Skeletal muscle cell (primary cell): ENCODE data around the gene GTF3C6.

DNA sequence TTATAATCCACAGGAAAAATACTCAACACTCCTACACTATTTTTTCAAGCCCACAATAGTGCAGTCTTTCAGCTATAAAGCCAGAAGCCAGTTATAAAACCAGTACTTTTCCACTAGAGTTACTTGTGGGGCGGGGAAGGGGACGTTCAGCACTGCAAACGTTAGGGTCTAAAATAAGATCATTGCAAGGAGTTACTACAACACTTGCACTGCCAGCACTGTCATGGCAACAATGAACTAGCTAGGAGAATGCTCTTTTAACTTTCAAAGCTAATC is 14.7 kb downstream of the SESN1 start:
- RRBS: no CpG with 5 or more reads among the region's 3 CpGs

DNA sequence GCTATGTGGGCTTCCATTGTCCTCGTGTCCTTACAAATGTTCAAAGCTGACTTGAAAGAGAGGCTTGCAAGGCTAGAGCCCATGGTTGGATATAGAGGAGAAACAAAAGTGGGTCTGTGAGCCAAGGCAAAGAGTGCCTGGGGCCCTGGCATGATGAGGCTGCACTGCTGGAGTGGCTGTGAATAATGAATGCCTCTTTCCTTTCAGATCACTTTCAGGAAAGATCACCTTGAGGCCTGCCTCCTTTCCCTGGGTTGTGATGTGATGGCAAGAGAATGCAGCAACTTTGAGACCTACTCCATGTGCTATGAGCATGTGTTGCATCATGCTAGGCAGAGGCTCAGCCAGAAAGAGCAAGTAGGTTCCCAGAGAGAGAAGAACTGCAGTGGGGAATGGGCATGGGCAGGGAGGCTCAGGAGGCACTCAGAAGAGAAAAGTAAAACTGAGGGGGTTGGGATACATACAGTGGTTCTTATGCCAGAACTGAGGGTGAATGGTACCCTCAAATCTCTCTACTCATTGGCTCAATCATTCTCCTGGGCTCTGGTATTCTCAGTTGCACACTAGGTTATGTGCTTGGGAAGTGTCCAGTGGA is 46.0 kb downstream of the CD164 start:
- RRBS: no CpG with 5 or more reads among the region's 1 CpG

DNA sequence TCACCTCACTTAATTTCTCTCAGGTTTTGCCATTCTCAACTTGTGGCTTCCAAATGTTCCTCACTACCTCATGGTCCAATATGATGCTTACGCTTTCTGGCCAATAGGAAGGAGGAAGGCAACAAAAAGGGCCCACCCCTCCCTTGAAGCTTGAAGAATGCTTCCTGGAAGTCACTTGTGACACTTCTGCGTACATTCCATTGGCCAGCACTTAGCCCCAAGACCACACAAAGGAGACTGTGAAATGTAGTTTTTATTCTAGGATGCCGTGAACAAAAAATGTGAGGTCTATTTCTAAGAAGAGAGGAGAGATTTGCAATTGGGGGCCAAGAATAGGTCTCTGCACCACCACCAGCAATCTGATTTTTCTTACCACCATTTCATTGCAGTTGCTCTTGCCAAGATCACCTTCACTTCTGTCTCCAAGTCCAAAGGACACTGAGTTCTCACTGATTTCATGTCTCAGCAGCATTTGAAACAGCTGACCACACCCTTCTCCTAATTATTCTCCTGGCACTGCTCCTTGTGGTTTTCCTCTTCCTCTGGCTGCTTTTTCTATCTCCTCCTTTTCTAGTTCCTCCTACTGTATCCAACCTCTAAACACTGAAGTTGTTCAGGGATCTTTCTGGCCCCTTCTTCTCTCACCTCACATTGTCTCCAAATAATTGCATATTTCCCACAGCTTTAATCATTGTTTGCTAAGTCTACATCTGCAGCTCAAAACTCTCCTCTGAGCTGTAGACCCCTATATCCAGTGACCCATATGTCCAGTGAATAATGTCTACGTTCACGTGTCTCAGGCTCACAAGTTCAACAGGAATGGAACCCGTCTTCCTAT is 30.6 kb downstream of the CD164 start:
- RRBS: no CpG with 5 or more reads among the region's 6 CpGs

DNA sequence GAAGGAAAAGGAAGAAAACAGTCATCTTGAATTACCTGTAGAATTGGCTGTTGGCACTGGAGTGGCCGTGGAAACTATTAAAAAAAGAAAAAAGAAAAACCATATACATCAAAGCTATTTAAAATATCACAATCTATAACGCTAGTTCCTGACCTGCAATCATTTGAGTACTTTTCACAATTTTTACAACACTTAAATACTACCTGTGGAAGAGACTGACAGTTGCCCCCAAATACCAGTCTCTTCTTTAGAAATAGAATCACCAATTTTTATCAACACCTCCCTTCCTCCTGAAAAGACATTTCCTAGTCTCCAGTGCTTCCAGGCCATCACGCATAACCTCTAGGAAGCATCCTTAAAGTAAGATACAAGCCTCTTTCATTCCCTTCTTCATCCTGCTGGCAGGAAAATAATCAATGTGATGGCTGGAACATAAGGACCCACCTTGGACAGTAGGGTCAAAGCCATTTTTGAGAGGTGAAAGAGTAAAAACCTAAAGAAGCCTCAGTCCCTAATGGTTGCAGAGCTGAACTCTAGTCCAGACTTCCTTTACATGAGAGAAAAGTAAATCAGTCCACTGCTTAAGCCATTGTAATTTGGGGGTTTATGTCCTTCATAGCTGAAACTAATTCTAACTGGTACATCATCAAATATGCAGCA is 6.1 kb downstream of the CD164 start:
- RRBS: no CpG with 5 or more reads among the region's 3 CpGs

GRCh38 chr6:110475277-110475643 is 1.2 kb downstream of the SLC22A16 start:
- RRBS: no CpG with 5 or more reads among the region's 6 CpGs

DNA sequence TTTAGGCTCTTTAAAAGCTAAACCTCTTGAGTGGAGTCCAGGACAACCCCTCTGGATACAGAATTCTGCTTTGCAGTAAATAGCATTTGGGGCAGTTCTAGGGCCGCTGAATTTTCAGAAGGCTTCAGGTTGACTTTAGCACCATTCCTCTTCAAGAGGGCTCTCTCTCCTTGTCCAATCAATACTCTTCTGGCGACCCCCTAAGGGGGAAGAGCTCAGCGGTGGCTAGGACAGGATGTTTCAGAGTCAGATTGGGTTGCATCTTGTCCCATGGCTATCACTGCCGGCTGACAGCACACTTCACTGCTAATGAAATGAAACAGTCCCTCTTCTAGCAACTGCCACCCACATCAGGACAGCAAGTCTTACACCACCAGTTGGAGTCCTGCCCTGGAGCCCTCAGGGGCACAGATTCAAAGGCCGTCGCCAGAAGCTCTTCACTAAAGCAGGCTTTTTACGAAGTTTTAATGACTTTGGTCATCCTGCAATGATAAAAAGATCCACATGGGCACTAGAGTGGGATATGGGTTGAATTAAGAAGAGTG is 65.9 kb upstream of the SLC22A16 start:
- RRBS: no CpG with 5 or more reads among the region's 7 CpGs

DNA sequence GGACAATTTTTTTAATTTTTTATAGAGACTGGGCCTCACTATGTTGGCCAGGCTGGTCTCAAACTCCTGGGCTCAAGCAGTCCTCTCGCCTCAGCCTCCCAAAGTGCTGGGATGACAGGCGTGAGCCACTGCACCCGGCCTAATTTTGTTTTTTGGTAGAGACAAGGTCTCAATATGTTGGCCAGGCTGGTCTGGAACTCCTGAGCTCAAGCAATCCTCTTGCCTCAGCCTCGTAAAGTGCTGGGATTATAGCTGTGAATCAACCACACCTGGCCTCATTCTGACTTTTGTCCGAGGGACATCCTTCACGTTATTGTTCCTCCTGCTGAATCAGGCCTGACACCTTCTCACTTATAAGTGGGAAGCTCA is 92.4 kb upstream of the SLC22A16 start:
- RRBS: no CpG with 5 or more reads among the region's 6 CpGs

GRCh38 chr6:110782033-110782520 is 33.2 kb downstream of the CDK19 start:
- RRBS: no CpG with 5 or more reads among the region's 1 CpG

- RRBS: no CpG with 5 or more reads among the region's 6 CpGs
These were observed 32.8 kb upstream of the GTF3C6 start for GRCh38 chr6:110925802-110926001.

GRCh38 chr6:110958313-110959379 is at the start of gene GTF3C6:
Gene GTF3C6 (plus strand): TSS chr6:110958706.
- RRBS: 4% methylated on average over 6 of the region's 71 CpGs

DNA sequence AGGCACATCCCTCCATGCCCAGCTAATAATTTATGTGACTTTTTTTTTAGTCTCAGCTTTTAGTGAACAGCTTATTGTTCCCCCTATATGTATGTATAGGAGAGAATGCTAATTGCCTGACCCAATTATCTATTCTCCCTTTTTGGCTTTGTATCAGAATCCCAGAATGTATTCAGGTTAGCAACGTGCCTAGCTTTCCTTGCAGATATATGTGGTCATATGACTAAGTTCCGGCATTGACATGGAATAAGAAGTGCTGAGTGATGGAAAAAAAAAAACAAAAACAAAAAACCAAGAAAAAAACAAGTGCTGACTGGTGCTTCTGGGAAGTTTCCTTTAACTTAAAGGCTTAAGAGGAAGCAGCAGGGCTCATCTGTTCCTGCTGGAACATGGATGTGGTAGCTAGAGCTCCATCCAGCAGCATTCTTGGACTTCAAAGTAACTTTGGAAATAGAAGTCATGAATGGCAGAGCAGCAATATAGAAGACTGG is 10.4 kb upstream of the RPF2 start:
- RRBS: no CpG with 5 or more reads among the region's 2 CpGs

DNA sequence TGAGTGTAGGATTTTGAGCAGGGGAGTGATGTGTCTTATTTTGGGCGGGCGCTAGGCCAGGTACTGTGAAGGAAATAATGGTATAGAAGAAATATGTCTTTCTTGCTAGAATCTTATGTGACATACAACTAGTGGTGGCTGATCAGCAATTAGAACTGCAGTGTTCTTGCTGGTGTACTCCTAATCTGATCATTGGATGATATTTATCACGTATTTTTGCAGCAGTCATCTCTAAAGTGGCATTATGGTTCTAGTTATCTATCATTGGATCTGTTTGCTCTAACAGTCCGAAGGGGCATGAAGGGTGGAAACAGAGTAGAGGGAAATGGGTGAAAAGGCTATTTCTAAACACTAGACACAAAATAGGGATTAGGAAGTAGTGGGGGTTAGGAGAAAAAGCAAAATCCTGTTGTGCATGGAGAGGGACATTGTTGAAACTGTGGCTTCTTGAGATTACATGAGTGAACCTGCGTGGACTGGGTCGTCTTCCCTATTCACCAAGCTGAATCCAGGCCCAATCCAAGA is 40.2 kb downstream of the SLC16A10 start:
- RRBS: no CpG with 5 or more reads among the region's 6 CpGs

DNA sequence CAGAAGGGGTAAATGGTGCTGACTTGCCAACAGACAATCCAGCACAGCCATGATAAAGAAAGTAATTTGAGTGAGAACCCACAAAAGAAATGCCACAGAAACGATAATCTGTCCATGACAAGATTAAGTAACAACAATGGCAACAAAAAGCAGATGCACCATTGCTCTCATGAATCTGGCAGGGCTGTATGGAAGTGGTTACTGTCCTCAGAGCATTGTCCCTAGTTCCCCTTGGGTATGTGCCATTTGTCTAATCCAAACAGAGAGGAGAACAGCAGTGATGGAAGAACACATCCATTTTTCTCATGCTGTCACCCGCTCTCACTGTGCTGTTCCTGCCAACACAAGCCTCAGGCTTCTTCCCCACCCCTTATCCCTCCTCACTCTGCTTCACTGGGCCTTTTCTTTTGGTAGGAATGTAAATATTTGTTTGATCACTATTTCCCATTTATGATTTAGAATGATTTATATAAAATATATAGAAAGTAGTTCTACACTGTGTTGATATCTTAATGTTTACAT is 65.8 kb downstream of the REV3L start:
- RRBS: no CpG with 5 or more reads among the region's 2 CpGs

GRCh38 chr6:111473193-111474334 is 9.5 kb downstream of the REV3L start:
- RRBS: no CpG with 5 or more reads among the region's 7 CpGs

GRCh38 chr6:111477331-111478009 is 5.5 kb downstream of the REV3L start:
- RRBS: no CpG with 5 or more reads among the region's 3 CpGs

DNA sequence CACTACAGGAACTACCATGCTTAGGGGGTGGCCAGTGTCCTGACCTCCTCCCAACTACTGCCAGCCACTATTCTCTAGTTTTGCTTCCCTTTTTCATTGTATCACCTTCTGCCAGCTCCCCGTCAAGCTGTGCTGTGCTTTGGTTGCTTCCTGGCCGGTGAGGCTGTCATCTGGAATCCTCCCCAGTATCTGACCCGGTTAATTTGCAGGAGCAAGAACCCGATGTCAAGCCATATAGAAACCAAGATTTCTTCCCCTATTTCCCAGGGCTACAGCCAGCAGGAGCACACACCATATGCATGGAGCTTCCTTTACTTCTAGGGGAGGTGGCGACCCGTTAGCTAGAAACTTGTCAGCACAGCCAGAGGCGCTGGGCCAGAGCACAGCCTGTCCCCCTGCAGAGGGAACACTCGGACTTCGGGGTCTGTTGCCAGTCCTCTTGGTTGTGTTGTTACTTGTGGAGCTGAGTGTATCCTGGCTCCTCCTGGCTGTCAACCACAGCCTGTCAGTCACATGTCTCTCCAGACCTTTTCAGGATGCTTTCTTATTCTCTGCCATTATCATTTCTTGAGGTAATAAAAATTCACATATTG is 57.4 kb upstream of the TRAF3IP2 start:
- RRBS: 9% methylated on average over 1 of the region's 9 CpGs

GRCh38 chr6:111686497-111687118 is 80.9 kb upstream of the TRAF3IP2 start:
- RRBS: no CpG with 5 or more reads among the region's 11 CpGs

DNA sequence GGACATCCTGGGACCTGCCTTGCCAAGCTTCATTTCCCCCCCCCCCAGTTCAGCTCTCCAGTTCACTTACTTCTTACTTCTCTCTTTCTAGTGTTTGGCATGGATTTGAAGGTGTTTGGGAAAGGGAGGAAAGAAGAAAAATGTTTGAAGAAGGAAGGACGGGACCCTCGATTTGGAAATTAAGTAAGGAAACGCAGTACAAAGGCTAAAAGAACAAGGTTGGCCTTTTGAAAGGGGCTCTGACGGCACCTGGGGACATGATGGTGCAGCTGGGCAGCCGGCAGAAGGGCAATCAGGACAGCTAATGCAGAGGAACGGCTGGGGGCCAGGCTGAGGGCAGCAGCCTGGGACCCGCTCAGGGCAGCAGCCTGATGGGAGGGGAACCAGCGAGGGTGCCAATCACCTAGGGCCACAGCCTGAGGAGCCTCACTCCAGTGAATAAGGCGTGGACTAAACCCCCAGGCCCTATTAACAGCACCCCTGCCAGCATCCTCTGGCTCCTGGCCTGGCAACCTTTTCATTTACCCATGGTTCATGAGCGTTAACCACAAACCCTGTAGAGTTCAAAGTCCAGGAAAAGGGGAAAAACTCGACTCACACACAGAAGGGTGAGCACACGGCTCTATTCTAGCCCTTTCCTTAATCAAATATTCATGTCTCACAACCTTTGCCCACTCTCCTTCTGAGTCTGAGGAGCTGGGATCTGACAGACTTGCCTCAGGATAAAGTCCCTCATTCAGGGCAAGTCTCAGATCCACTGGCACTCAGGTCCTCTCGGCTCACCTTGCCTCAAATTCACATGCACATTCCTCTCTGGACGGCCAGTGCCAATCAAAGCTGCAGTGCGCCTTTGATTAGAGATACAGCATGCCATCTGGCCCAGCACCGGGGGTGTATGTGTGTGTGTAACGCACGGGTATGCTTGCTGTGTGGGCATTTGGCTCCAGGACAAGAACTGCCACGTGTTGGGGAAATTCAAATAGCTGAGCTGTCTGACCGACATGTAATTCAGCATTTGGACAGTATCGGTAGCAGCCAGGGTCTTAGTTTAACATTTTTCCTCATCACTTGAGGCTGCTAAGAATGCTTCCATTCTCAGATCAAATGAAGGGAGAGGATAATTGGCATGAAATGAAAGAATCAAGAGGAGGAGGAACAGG is 86.8 kb upstream of the TRAF3IP2 start:
- RRBS: no CpG with 5 or more reads among the region's 21 CpGs

DNA sequence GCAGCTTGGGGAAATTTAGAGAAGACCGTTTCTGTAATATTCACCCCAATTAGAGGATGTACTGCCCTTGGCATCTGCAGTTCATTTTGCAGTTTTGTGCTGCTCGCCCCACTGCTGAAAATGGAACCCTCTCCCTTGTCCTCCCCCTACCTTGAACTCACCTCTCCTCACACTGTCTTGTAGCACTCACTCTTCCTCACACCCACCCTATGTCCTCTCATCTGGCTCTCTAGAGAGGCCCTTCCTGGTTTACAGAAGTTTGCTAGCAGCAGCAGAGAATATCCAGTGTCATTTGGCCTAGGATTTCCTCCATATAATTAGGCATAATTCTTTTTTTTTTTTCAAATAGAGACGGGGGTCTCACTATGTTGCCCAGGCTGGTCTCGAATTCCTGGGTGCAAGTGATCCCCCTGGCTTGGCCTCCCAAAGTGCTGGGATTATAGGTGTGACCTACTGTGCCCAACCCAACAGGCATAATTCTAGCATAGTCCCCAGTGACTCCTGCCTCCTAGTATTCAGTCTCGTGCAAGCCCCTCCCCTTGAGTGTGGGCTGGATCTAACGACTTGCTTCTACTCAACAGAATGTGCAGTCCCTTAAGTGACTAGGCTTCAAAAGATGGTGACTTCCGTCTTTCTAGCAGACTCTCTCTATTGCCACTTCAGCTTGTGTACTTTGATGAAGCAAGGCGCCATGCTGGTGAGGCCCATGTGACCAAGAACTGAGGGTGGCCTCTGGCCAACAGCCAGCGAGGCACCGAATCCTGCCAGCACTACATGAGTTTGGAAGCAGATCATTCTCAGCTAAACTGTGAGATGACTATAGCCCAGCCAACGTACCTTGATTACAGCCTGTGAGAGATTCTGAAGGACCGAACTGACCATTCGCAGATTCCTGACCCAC is 109.5 kb upstream of the TRAF3IP2 start:
- RRBS: no CpG with 5 or more reads among the region's 13 CpGs